ENCODE data around the genes ABTB2, EHF, CD44 and FJX1.

GRCh38 chr11:34052762-34054003 is 1.7 kb downstream of the CAPRIN1 start:
- RRBS: no CpG with 5 or more reads among the region's 58 CpGs

- RRBS: no CpG with 5 or more reads among the region's 11 CpGs
Measured at GRCh38 chr11:34136783-34137301, 31.4 kb downstream of the NAT10 start.

DNA sequence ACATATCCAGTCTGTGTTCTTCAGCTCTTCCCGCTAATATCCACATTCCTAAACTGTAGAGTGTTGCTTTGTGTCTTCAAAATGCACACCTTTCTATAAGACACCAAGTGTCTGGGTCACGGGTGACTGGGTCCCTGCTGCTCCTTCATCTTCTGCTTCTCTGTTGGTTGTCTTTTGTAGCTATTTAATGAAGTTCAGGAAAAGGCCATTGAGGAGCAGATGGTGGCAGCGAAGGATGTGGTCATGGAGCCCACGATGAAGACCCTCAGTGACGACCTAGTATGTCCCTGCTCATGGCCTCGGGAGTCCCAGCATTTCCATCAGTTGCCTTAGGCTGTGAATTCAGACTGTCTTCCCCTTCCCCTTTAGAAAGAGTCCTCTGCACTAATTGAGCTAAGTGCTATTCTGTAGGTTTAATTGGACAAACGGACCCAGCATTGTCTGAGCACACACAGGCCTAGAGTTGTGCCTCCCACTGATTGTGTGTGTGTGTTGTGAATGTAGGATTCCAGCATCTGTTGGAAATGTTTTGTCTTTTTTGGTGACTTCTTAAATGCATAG is 36.2 kb downstream of the NAT10 start:
- RRBS: no CpG with 5 or more reads among the region's 7 CpGs

GRCh38 chr11:34192365-34192776 is 86.9 kb downstream of the NAT10 start:
- RRBS: no CpG with 5 or more reads among the region's 8 CpGs

GRCh38 chr11:34235463-34235993 is 122.3 kb downstream of the ABTB2 start:
- RRBS: no CpG with 5 or more reads among the region's 4 CpGs

DNA sequence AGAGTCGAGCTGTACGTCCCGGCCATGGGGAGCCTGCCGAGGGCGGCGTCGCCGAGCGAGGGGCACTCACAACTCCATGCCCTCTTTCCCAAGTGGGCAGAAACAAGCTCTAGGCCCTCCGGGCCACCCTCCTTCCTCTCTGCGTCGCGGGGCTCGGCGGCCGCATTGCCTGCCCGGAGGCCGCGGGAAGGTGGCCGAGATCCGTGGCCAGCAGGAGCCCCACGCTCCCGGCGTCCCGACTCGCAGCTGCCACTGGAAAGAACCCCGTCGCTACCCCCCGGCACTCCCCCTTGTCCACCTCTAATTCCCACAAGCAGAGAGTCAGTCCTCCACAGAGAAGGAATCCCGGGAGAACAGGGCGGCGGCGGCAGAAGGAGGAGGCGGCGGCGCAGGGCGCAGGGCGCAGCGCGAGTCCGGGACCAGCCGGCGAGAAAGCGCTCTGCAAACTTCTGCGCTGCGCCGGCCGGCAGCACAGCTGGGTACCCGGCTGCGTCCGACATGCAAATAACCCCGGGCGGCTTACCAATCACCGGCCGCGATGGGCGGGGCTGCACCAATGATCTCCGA is at the start of gene ABTB2:
ABTB2 (minus strand) TSS at position 453 of the 567 bp plus-strand sequence.
- RRBS: 1% methylated on average over 44 of the region's 58 CpGs

DNA sequence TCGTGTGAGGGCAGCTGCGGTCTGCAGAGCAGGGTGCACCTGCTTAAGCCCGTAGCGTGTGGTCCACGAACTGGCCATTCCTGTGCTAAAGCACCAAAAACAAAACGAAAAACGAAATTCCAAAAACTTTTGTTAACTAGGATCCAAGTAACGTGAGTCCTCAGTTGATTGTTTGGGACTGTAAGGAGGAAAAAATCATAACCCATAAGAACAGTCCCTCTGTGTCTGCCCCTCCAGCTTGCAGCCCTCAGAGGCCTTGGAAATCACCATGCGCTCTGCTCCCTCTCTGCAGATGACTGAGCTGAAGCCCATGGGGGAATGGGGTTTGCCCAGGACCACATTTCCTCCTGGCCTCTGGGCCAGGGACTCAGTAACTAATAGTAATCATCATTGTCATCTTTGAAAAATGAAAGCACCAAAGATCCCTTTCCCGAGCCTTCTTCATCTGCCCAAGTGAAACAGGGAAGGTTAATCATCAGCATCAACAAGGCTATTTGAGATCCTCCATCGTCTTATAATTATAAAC is 24.5 kb downstream of the ELF5 start:
- RRBS: no CpG with 5 or more reads among the region's 11 CpGs

- RRBS: no CpG with 5 or more reads among the region's 5 CpGs
Measured at GRCh38 chr11:34570440-34570826, 50.5 kb upstream of the EHF start.

- RRBS: no CpG with 5 or more reads among the region's 8 CpGs
Measured at GRCh38 chr11:34620652-34621818, at the start of gene EHF. TSS of gene EHF (plus strand) at chr11:34621093.

DNA sequence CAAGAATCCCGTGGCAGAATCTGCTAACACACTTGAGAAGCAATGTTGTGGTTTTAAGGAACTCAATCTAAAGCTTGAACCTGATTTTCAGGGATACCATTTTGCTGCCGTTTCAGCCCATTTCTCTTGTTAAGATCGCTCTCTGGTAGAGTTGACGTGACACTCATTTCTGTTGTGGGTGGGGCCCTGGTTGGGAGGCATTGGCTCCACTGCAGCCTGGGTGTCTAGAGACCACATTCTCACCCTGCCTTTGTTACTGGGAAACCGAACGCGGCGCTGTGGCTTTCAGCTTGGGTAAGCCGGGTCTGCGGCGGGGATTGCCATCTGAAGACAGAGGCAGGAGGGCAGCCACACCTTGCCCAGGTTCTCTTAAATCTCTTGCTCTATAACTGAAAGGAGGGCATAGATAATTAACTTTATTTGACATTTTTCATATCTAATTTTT is 3.2 kb downstream of the EHF start:
- RRBS: no CpG with 5 or more reads among the region's 11 CpGs

DNA sequence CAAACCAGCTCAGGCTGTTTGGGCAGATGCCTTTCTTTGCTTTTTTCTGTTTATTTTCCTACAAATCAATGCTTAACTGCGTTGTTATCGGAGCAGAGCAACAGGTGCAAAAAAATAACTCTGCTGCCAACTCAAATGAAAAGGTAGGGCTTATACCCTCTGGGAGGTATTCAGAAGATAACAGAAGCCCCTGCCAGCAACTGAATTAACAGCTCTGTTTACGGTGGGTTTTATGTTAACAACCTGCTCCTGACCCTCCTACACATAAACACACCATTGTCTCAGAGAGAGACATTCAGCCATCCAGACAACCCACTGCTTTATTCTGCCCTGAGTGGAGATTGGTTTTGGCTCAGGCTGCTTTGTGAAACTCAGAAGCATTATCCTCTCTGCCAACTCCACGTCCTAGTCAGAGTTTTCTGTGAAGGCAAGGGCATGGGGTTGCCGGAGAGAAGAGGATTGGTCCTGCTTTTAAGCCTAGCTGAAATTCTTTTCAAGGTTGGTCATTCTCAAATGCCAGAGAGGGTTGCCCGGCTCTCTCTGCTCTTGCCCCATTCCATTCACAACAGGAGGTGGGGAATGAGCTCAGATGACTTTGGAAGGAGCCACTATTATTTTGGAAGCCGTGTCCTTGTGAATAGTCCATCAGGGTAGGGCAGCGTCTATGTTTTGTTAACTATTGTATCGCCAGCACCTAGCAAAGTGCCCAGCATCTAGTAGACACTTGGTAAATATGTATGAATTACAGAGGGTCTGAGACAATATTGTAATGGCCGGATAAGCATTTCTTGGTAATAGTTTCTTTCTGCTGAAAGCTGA is 11.5 kb downstream of the EHF start:
- RRBS: 17% methylated on average over 2 of the region's 10 CpGs

DNA sequence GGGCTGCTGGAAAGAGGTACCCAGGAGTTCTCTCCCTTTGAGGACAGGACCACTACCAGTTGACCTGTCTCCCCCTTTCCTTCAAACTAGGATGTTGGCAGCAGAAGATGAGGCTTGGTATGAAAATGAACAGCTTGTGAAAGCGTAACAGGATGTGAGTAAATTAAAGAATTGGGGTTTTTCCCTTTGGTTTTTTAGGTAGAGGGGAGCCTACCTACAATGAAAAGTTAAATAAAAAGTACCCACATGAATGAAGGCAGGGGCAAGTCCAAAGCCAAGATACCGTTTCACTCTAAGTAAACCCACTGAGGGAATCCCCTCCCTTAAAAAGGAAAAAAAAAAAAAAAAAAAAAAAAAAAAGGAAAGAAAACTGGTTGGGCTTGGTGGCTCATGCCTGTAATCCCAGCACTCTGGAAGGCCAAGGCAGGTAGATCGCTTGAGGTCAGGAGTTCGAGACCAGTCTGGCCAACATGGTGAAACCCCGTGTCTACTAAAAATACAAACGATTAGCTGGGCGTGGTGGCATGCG is 96.3 kb downstream of the PDHX start:
- RRBS: no CpG with 5 or more reads among the region's 8 CpGs

DNA sequence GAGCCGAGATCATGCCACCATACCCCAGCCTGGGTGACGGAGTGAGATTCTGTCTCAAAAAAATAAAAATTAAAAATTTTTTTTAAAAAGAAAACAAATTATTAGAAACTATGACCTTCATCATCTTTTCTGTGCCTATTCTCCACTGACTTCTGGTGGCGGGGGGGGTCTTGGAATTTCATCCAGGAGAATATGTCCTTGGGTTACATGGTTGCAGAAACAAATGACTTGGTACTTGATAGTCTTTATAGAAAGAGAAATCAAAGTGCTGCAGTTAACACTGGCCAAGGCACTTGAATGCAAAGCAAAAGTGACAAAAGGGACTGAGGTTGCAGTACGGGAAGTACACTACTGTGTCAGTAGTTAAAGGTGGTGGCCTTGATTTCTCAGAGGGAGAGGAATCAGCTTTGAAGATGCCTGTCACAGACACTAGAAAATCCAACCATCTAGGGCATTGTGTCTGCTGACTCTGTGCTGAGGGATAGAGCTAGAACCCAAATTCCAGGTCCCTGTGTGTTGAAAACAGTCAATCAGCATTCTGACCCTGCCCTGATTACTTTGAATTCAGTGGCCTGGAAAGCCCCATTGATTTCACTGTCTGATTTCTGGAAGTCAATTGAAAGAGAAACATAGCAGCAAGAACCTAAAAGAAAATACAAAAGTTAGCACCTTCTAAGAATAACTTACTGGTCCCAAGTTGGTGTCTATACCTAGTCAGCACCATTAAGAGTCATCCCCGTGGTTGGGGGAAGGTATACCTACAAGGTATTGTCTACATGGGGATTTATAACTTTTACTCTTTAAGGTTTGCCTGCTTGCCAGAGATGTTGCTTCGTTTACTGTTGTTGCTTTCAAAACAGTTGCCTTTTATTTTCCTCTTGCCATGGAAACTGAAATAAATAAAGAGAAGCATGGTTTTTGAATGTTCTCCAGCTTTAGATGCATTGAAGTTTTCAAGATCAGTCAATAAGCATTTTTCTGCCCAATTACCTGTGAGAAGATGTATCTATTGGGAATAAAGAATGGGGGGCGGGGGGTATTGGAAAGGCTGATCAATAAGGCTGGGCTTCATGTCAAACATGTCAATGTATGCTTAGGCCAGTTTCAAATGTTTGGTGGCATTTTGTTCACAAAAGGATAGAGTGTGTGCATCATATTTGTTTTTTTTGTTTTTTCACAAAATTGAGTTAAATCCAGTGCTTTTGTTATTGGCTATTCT is 97.2 kb downstream of the PDHX start:
- RRBS: no CpG with 5 or more reads among the region's 7 CpGs

GRCh38 chr11:35087762-35088568 is 51.0 kb upstream of the CD44 start:
- RRBS: no CpG with 5 or more reads among the region's 5 CpGs

DNA sequence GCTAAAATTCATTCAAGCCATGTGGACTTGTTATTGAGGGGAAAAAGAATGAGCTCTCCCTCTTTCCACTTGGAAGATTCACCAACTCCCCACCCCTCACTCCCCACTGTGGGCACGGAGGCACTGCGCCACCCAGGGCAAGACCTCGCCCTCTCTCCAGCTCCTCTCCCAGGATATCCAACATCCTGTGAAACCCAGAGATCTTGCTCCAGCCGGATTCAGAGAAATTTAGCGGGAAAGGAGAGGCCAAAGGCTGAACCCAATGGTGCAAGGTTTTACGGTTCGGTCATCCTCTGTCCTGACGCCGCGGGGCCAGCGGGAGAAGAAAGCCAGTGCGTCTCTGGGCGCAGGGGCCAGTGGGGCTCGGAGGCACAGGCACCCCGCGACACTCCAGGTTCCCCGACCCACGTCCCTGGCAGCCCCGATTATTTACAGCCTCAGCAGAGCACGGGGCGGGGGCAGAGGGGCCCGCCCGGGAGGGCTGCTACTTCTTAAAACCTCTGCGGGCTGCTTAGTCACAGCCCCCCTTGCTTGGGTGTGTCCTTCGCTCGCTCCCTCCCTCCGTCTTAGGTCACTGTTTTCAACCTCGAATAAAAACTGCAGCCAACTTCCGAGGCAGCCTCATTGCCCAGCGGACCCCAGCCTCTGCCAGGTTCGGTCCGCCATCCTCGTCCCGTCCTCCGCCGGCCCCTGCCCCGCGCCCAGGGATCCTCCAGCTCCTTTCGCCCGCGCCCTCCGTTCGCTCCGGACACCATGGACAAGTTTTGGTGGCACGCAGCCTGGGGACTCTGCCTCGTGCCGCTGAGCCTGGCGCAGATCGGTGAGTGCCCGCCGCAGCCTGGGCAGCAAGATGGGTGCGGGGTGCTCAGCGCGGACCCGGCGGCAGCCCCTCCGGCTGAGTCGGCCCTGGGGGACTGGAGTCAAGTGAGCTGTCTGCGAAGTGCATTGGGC is at the start of gene CD44:
CD44 (plus strand) TSS at position 621 of the 951 bp plus-strand sequence.
- RRBS: 2% methylated on average over 12 of the region's 59 CpGs

GRCh38 chr11:35174653-35175267 is 35.8 kb downstream of the CD44 start:
- RRBS: no CpG with 5 or more reads among the region's 3 CpGs

DNA sequence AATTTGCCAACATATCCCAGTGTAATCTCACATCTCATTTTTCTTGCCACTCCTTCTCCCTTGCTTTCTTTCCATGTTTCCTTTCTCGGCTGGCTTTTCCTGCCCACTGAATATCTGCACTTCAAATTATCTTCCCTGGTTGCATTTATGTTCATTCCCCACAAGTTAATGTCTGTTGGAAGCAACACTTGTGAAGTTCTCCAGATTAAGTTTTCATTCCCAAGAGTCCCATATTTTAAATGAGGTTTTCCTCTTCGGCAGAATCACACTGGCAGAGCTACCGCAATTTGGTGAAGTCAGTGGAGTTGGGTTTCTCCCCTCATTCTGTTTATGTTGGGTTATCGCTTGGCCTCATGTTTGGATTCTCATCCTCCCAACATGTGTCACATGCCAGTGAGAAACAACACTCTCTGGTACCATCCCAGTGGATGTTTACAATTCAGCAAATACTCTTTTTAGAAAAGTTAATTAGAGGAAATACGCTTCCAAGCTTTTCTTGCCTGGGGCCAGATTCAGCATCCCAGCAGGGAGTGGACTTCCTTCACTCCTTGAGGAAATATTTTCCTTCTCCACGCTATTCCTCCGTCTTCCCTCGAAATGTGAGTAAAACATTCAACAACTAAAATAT is 2.2 kb downstream of the PAMR1 start:
- RRBS: no CpG with 5 or more reads among the region's 8 CpGs

- RRBS: no CpG with 5 or more reads among the region's 6 CpGs
Measured at GRCh38 chr11:35539799-35540265, 14.4 kb upstream of the PAMR1 start.

DNA sequence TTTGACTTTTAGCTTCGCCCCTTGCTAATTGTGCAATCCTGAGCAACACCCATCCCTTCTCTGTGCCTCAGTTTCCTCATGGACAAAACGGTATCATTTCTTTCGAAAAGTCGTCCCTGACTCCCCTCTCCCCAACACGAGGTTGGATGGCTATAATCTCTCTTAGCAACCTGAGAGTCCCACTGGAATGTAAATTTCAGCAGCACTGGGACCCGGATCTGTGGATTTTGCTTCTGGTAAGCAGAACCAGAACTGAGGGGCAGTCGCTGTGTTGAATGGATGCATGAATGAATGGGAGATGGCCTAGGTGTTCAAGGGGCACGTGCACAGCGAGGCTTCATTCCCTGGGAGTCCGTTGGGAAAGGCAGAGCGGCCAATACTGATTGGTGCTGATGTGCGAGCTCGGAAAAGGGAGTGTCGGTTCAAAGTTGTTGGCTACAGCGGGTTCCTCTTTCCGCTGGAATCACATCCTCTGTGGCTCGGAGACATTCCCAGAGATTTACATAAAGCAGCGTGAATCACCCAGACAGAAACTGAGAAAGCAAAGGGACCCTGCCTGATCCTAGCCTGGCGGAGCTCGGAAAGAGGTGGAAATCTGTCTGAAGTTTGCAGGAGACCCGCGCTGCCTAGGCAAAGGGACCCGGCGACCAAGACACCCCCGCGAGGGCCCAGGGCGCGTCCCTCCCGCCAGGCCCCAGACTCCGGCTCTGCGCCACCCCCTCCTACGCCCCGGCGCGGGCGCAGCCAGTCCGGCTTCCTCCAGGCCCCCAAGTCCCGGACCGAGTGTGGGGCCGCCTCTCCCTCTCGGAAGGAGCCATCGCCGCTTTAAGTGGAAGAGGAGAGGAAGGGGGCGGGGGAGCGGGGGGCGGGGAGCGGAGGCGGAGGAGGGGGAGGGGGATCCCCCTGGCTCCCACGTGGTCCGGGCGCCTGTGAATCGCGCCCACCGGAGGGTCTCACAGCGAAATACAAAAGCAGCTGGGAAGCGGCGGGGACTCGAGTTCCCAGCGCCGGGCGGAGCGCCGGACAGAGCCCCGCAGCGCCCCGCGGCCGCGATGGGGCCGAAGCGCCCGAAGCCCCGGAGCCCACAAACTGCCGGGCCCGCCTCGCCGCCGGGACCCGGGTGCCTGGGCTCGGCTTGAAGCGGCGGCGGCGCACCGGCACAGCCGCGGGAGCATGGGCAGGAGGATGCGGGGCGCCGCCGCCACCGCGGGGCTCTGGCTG is at the start of gene FJX1:
FJX1 (plus strand) TSS at position 997 of the 1,221 bp plus-strand sequence.
- RRBS: 2% methylated on average over 33 of the region's 93 CpGs

GRCh38 chr11:35812674-35813232 is 131.1 kb upstream of the LDLRAD3 start:
- RRBS: no CpG with 5 or more reads among the region's 4 CpGs